H4 (cell line): ENCODE data around the genes PRPF6 and RGS19.

GRCh38 chr20:63980772-63981936 is at the start of gene PRPF6:
Gene PRPF6 (plus strand): TSS chr20:63981132.
- RAMPAGE, long total RNA = start-site peak on the plus strand at chr20:63981100-63981135, 135 reads

- RAMPAGE, long total RNA = no peak
Observed at GRCh38 chr20:64041898-64043019, 6.3 kb downstream of the C20orf204 start.

DNA sequence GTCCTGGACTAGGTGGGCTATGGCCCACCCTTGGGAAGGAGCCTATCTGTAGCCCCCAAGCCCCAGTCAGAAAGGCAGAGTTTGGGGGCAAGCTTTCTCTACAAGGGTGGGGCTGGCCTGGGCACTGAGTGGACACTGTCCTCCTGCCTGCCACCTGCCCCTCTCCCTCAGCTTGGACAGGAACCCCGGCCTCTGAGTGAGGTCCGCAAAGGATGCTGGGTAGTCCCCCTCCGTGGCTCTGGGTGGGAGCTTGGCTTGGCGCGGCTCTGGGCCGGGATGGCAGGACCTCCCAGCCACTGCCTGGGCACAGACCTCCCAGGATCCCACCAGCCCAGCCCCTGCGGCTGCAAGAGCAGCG is 2.8 kb upstream of the SOX18 start:
- RAMPAGE, long total RNA = no peak

GRCh38 chr20:64079054-64080236 is at the start of gene RGS19:
Gene RGS19 (minus strand): TSS chr20:64079518.
- RAMPAGE, long total RNA = no peak

DNA sequence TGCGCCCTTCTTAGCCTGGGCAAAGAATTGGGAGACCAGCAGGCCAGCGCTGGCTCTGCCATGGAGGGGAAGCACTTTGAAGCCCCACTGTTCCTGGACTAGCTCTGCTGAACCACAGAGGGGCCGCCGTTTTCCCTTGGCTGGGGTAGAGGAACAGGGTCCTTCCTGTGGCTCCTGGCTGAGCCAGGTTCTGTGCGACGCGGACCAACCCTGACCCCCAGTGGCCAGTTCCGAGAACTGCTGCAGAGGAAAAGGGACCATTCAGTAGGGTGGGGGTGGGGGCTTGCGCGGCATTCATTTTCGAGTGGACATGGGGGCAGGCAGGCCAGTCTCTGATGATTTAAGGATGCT is 13.0 kb upstream of the NPBWR2 start:
- RAMPAGE, long total RNA = no peak

DNA sequence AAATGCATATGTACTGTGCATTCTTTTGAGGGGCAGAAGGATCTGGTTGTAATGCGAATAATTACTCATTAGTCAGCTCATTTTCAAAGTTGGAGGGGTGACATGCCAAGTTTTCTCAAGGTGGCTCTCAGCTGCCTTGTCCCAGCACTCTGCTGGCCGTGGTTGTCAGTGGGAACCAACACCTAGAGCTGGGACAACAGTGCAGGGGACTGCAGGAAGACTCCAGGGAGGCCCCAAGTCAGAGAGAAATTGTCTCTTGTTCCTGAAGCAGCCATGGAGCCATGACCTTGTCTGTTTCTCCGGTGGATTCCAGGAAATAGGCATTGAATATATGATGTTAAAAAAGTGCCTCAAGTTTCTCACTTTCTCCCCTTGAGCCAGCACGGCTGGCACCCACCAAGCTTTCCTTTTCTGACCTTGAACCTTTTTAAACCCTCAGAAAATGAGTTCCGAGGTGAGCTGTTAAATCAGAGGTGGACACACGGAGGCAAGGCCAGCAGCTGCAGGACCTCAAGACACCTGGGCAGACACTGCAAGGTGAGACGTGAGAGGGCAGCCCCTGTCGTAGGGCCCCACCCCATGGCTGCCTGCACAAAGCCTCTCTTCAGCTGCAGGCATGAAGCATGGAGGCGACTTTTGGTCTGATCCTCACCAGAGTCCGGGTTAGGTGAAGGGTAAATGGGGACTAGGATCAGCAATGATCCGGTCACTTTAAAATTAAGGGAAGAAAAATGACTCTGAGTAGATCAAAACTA is 25.5 kb downstream of the MYT1 start:
- RAMPAGE, long total RNA = no peak

GRCh38 chr20:64222168-64222581 is 33.4 kb upstream of the PCMTD2 start:
- RAMPAGE, long total RNA = no peak

DNA sequence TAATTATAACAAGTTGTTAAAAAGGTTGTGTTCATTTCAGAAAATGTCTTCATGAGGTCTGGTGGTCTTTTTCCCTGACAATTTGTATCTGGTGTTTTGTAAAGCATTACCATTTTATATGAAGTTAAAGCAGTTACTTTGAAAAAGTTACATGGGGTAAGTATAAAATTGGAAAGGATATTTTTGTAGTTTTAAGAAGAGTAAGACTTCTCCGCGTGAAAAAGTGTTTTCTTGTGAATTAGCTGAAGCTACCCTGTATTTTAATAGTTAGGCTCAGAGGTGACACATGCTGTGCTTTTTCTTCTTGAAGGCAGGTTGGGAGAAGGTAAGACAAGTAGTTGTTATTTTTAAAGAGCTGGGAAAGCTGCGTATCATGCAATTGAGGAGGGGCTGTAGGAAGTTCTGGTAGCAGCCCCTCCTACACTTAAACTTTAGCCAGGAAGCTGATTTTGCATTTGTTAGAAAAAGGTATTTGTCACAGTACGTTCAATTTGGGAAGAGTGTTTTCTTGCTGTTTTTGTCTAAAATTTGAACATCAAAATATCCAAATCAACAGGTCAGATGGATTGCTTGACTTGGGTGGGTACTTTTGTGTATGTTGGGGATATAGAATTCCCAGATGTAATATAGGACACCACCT is 3.3 kb downstream of the PCMTD2 start:
- RAMPAGE, long total RNA = no peak